ENCODE measurements around a stretch of chr15.

DNA sequence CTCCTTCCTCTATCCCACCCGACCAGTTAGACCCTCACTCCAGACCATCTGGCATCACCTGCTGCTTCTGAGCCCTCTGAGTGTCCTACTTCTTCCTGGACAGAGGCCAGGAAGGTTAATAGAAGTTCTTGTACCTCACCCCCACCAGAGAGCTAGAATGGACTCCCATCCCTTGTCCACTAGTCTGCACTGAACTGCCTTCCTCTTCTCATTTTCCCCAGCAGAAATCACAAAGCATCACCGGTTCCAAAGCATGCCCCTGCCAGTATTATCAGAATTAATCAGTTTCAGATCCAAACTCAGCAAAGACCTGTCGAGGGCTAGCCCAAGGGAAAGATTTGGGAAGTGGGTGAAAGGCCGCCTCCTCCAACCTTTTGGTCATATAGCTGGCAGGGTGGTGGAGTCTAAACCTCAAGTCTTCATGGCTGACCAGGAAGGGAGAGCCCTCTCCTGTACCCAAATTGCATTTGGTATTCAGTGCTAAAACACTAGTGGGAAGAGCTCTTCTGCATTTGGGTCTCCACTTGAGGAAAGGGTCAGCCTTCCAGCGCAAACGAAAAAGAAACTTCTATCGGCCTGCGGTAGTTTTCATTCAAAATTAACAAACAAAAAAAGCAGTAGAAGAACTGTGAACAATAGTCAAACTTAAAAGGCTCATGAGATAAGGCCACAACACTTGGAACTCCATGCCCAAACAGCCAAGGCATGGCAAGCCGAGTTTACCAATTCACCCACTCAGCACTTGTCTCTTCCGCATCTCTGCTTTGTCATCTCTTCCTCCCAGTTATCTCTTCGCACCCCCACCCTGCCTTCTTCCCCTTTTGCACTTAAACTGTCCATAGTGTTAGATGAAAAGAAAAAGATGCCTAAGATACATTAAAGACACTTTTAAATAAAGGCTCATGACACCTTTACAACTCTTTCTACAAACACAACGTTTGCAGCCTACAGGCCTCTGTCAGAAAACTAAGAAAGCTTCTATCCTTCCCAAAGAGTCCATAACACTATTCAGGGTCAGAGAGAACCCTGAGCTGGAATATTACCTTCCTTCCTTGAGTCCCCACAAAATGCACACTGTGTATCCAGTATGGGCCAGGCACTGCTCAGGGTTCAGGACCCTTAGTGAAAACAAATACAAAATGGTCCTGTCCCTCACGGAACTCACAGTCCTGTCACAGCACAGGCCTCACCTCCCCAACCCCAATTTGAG is 11.2 kb downstream of the TLE3 start:
- PRO-cap, 2 experiments = peak in 2 of 2 experiments; most common minus-strand start position 25 of the sequence (in 1)

DNA sequence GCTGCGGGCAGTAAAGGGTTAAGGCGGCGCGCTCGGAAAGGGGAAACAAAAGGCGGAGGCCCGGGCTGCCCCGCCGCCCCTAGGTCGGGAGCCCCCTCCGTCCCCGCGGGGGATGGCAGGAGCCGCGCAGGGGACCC is 1.9 kb downstream of the TLE3 start:
- PRO-cap, 2 experiments = no peak in any of the 2 experiments

DNA sequence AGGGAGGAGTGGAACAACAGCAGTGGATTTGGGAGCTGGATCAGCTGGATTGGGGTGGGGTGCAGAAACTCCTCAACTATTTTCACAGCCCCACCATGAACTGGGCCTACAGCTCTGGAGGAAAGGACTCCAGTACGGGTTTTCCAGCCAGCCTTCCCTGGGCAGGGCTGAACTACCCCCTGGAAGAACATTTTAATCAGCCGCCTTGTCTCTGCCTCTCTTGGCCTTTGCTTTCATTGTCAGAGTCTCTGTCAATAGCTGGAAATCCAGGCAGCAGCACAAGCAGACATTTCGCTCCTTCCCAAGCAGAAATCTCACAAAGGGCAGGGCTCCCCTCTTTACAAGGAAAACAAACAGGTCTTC is 13.6 kb upstream of the TLE3 start:
- PRO-cap, 2 experiments = peak in 1 of 2 experiments; most common plus-strand start position 242 of the sequence (in 1)

- PRO-cap, 2 experiments = no peak in any of the 2 experiments
Measured at GRCh38 chr15:70148445-70149008, 50.8 kb upstream of the TLE3 start.

DNA sequence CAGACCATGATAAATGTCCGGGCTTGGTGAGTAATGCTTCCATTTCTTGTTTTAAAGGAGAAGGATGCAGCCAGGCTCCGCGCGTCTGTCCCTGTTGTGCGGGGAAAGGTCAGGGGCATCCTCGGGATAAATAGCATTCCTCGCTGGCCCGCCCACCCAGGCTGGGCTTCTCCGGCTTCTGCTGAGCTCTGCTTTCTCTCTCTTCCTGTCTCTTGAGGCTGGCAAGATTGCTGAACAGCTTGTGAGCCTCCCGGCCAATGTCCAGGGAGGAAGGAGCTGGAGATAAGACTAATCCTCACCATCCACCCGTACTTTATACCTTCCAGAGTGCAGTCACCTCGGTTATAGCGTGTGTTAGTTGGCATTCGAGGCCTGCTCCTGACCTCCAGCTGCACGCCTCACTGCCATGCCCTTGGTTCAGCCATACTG is 56.6 kb upstream of the TLE3 start:
- PRO-cap, 2 experiments = no peak in any of the 2 experiments

GRCh38 chr15:70195630-70196502 is 98.1 kb upstream of the TLE3 start:
- PRO-cap, 2 experiments = no peak in any of the 2 experiments

- PRO-cap, 2 experiments = no peak in any of the 2 experiments
Measured at GRCh38 chr15:70257513-70257949, 159.8 kb upstream of the TLE3 start.

- PRO-cap, 2 experiments = no peak in any of the 2 experiments
Measured at GRCh38 chr15:70348810-70349537, 251.3 kb upstream of the TLE3 start.

DNA sequence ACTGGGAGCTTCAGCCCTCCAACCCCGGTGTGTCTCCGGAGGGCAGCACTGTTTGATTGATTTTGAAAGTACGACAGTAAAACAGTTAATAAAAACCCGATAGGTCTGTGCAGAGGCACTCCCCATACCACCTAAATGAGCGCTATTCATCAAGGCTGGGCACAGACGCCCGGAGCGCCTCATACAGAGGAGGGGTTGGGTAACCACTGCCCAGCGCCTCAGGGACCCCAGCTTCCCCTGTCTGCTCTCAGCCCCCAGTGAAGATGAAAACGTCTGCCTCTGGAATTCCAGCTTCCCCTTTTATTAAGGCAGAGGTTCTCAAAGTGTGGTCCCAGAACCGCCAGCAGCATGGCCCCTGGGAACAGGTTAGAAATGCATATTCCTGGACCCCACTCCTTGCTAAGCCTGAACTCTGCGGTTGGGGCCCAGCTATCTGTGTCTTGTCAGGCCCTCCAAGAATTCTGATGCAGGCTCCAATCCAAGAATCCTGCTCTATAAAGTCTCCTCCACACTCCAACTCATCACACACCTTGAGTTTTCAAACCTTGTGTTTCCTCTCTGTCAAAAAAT is 256.8 kb upstream of the TLE3 start:
- PRO-cap, 2 experiments = no peak in any of the 2 experiments

- PRO-cap, 2 experiments = peak in 1 of 2 experiments; most common minus-strand start chr15:70474499 (in 1)
Measured at GRCh38 chr15:70474328-70474649, 289.1 kb downstream of the UACA start.

- PRO-cap, 2 experiments = peak in 1 of 2 experiments; most common plus-strand start chr15:70478713 (in 1)
Measured at GRCh38 chr15:70478319-70478832, 285.0 kb downstream of the UACA start.

DNA sequence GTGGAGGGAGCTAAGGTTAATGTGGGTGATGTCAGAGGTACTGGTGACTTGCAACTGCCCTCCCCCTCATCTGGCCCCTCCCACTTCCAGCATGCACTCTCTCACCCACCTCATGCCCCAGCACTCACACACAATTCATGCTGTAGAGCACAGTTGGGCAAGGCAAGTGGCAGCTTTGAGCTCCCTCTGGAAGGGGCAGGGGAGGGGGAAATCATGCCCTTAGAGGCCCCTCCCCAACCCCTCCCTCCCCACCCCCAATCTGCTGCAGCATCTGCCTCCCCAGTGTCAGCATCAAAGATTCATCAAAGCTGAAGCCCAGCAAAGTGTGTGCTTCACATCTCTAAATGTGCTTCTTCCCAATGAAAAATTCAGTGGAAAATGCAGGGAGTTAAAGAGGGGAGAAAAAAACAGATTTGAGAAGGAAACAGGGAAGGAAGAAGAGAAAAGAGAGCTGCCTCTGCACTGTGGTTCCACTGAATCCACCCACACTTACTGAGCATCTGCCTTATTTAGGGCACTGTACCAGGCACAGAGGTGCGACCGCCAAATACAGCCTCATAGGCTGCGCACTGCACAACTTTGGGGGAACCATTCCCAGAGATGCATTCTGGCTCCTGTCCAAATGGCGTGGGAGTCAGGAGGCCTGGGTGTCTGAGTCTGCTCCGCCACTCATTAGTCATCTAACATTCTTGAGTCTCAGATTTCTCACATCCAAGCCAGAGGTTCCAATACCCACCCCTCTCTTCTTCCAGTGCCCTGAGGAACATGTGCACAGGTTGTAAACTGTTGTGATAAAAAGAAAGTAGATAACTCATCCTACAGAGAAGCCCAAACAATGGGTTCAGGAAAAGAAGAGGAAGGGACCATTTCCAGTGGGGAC is 254.9 kb downstream of the UACA start:
- PRO-cap, 2 experiments = peak in 2 of 2 experiments; most common plus-strand start position 140 of the sequence (in 2); most common minus-strand start position 291 of the sequence (in 1)

DNA sequence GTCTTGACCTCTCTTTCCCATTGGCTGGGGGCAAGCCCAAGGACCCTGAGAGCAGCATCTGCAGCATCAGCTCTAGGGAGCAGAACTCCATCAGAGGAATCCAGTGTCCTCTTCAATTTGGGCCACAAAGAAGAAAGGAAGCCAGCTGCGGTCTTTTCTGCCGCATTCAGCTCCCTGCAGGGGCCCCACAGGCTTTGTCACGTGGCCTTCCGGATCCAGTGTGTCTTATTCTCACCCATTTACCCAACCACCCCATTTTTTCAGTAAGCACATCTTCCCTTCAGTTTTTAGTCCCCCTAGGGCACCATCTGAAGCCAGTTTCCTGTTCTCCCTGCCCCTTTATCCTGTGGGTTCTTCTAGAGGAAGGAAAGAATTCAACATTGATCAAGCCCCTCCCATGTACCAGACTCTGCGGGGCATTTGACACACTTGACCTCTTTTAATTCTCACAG is 227.7 kb downstream of the UACA start:
- PRO-cap, 2 experiments = no peak in any of the 2 experiments

DNA sequence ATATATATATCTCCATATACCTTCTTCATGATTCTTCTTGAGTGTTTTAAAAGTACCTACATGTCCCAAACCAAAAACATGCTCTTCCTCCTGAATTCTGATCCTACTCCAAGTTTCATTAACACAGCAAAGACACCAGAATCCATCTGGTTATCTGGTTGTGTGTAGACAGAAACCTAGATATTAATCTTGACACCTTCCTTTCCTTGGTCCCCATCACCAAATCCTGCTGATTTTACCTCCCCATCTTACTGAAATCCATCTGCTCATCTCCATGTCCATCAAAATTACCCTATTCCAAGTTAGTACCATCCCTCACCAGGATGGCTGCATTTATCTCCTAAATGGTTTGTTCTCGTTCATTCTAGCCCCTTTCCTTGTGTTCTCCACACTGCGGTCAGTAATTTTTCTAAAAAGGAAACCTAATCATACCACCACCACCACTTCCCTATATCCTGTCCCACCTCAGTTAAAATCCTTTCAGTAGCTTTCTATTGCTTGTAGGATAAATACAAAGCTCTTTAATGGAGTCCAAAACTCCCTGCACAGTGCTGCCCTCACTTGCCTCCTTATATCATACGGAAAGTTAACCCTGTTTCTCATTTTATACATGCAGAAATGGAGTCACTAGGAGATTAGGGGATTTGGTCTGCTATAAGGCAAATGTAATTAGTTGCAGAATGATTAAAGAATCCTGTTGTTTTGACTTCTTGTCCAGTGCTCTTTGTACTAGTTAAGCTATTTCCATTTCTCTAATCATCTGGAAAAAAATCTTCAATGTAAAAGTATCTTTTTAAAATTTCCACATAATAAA is 51.1 kb downstream of the UACA start:
- PRO-cap, 2 experiments = no peak in any of the 2 experiments

DNA sequence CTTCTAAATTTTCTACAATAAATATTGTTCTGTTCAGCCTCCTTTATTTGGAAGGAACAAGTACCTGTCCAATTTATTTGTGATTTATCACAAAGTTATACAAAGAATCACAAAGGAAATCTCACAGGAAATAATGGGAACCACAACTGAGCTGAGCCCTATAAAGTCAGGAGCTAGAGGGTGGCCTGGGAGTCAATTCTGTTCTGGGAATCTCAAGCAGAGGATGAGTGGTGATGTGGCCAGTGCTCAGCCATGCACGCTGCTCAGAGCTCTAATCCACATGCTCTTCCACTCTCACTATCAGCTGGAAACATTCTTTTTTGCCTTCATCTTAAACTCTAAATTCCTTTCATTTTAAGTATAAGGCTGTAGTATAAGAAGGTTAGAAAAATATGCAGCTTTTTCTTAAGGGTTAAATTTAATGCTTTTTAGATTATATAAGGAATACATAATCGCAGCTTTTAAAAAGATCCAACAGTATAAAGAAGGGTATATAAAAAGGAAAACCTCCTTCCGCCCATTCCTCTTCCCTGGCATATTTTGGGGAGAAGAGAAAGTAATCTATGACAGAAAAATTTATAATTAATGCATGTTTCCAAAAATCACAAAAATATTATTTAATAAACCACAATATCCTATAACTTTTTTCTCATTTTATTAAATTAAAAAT is 36.5 kb downstream of the UACA start:
- PRO-cap, 2 experiments = no peak in any of the 2 experiments

GRCh38 chr15:70794885-70795127 is 31.4 kb upstream of the UACA start:
- PRO-cap, 2 experiments = no peak in any of the 2 experiments

DNA sequence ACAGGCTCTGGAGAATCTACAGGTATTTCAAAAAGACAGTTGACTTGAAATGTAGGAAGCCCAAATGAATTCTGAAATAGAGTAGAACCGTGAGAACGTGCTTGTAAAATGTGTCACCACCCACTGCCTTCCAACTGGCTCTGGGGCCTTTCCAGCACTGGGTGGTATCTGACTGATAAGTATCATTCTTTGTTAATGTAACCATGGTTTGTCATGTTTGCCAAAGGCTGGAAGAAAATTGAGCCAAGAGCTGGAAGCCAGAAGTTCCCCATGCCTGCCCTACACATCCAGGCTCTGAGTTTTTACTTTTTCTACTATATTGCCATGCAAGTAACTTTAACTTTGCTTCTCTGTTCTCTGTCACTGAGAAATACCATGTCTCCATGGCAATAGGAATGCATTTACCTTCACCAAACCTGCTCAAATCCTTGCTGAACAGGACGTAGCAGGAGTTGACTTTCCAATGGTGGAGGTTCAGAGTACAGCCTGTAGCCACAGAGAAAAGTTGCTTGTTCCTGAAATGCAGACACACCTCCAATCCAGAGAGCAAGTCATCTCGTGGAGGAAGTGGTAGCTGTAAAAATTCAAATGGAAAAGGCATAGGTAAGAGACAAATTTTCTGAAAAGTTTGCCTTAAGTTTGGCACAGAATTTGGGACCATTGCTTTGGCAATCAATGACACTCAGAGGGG is 35.7 kb upstream of the THSD4 start:
- PRO-cap, 2 experiments = no peak in any of the 2 experiments

GRCh38 chr15:71146635-71147196 is 31.4 kb downstream of the THSD4 start:
- PRO-cap, 2 experiments = no peak in any of the 2 experiments

DNA sequence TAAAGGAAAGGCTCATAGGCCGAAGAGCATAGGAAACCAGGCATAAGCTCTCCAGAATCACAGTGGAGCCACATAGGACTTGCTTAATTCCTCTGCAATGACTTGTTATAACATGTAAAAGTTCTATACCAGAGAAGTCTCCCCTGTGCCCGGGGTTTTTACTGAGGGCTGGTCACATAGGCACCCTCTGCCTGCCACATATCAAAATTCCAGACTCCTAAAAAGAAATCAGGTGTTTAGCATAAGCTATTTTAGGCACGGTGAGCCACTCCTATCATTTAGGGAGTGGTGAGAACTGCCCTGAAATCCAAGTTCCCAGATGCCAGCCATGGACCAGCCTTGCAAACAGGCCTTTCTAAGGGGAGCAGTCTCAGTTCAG is 130.2 kb downstream of the THSD4 start:
- PRO-cap, 2 experiments = no peak in any of the 2 experiments

- PRO-cap, 2 experiments = no peak in any of the 2 experiments
Measured at GRCh38 chr15:71278767-71279197, 163.5 kb downstream of the THSD4 start.

All from monocyte (primary cell).